Temporal lobe (tissue), 2 donors: ENCODE measurements around a stretch of chr9.

DNA sequence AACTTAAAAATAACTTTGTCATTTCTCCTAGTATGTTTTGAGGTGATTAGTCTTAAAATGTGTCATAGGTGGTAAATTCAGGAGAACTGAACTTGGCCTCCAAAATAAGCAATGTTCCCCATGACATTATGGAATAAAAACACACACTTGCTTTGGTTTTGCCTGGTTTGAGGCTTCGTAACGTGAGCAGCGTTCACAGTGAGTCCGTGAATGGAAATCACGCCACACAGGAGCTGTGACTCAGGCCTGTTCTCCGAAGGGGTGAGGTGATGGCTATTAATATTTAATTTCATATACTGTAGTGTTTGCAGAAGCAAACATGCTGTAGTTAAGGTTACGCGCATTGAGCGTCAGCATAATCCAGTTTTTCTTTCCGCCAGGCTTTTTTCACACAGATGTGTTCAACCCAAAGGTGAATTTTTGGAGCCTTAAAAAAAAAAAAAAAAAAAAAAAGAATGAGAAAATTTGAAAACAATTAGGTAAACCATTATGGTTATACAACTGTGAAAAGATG, 182.5 kb downstream of the AOPEP start:
- RAMPAGE, long total RNA, result no peak

DNA sequence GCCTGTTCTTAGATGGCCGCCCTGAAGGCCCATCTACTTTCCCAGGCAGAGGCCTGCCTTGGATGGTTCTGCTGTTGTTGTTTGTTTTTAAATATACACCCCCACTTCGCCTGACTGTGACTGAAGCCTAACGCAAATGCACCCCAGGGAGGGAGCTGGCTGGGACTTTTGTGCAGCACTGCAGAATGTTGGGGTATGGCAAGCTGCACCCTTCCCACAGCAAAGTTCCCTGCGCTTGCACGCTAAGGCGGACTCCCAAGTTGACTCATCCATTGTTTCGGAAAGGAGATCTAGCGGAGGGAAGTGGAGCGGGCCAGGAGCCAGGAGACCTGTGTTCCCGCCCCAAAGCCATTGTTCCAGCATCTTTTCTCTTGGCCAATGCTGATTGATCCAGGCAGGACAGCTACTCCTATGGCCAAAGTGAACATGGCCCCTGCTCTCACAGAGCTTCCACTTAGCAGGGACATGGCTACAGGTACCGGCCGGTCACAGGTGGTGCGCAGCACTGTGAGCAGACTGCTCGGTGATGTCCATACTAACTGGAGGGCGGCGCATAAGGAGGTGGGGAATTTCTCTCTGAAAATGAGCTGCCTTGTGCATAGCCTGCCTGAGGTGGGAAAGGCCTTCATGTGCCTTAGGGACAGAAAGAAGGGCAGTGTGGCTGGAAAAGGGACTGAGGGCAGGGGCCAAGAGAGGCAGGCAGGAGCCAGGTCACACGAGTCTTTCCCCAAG, 203.0 kb downstream of the AOPEP start:
- RAMPAGE, long total RNA, result no peak

DNA sequence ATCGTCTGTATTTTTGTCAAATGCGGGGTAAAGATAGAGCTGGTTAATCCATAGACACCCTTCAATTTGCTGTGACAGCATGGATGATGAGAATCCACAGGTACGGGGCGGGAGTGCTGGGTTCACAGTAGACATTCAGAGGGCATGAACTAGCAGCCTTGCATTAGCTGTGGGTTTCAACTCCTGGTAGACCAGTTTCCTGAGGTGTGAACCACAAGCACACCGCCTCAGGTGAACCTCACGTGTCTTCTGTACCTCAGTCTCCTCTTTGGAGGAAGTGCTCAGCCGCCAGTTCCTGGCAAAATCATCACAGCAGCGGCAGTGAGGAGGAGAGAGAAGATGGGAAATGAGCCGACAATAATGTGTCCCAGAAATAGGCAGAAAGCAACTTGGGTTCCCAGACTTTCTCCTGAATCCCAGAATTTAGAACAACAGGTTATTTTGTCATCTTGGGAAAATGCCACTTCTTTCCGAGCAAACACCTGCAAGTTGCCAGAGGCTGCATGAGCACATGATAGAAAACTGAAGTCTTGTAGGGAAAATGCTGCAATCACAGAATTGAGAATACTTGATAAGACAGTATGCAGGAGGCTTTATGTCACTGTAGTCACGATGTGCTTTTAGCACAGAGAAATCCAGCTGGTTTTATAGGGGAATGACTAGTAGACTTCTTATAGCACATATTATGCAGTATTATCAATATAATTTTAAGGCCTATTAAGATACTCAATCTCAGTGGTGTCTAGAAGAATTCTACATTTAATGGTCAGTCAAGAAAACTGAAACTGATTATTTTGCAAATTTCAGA, 258.5 kb downstream of the AOPEP start:
- RAMPAGE, long total RNA, result no peak

GRCh38 chr9:95009019-95009868, 282.7 kb downstream of the AOPEP start:
- RAMPAGE, long total RNA, result no peak

- RAMPAGE, long total RNA, result no peak
Observed at GRCh38 chr9:95018209-95019347, 292.1 kb downstream of the AOPEP start.

DNA sequence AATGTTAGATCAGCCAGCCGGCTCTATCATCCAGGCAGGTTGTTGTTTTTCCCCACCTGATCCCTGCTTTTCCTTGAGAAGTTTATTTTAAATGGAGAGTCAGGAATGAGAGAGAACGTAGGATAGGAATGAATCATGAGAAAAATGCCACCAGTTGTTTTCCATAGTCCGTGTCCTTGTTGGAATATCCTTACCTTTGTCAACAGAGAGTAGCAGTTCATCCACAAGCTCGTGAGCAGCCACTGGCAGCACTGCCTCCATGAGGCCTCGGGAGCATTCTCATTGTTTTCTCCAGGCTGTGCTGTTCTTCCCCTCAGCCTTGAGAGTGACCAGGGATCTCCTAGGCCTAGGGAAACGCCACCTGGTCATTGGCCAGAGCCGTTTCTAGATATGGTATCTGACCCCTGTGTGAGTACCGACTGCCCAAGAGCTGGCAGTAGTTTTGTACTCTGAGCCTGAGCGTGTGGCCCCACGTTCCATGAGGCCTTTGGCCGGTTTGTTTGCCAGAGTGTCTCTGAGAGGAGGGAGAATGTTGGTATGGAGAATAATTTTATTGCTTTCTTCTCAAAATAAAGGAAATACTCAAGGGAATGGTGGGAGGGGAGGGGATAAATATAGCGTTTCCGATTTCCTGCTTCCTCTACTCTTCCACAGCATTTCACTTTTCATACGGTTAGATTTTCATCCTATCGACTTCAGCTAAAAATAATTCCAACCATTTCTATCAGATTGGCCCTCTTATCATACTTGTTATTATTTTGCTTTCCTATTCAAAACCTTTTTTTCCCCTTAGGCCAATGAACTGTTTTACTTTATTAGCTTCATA, 293.2 kb downstream of the FANCC start:
- RAMPAGE, long total RNA, result no peak

DNA sequence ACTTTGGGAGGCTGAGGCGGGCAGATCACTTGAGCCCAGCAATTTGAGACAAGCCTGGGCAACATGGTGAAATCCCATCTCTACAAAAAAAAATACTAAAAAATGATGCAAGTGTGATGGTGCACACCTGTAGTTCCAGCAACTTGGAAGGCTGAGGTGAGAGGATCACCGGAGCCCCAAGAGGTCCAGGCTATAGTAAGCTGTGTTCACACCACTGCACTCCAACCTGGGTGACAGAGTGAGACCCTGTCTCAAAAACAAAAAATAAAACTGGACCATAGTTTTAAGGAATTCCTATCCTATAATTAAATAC, 278.2 kb downstream of the FANCC start:
- RAMPAGE, long total RNA, result no peak

DNA sequence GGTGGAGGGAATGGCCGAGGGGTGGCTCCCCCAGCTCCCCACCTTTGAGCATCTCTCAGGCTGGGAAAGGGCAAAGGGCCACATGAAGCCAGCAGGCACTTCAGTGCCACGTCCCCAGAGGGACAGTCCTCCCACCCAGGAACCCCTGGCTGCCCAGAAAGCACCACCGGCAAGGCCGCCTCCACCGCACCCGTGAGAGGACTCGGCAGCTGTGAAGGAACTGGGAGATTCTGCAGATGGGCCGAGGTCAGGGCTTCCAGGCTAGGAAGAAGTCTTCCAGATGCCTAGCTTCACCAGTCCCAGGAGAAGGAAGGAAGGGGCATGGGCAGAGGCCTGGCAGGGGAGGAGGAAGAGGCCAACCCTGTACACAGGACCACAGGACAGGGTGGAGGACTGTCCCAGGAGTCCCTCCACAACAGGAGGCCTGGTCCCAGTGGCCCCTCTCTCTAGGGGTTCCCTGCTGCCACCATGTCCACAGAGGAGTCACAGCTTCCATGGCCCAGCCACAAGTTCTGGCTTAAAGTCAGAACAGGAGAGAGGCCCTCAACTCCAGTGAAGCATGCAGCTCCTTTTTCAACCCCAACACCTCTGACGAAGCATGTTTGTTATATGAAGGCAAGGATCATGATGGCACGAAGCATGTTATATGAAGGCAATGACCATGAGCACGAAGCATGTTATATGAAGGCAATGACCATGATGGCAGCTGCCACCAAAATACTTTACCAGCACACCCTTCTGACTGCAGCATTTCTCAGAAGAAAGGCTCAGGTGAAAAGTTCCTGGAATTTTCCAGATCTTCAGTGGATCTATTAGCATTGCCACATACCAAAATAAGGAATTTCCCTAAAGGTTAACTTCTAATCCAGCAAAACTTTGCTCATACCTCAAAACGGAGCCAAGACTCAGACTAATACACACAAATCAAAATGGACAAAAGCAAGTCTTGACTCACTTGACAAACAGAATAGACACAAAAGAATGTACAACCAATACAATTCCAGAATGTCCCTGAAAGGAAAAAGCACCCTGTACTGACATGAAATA, 217.6 kb downstream of the FANCC start:
- RAMPAGE, long total RNA, result no peak

DNA sequence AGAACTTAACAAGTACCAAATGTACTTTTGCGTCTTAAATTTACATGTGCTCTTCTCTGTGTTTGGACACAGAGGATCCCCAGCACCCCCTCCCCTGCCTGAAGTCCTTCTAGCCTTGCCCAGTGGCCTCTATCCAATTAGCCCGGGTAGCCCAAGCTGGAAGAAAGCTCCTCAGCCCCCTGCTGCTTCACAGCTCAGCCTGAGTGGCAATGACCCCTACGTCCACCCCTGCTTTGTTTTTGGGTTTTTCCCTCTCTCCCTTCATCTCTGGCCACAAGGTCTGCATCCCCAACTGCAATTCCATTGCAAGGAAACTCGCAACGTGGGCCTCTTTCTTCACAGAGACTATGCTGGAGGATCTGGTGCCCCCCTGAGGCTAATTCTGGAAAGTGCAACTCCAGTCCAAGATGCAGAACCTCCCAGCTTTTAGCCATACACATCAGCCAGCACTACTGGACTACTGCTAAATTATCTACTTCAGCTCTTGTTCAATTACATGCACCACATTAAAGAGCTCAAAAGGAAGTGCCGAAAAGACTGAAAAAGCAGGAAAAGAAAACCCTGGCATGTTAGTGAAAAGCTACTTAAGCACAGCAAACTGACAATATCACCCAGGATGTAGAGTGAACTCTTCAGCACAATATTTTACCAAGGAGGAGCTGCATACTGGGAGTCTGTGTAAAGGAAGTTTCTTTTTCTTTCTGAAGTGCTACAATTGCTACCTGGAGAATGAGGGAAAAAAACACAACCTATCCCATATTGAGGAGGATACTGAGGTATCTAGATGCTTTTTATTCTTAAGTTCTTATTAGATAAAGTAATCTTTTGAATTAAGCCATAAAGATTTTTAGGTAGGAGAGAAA, 186.1 kb downstream of the FANCC start:
- RAMPAGE, long total RNA, result no peak

GRCh38 chr9:95349571-95350261, 32.2 kb upstream of the FANCC start:
- RAMPAGE, long total RNA, result no peak

DNA sequence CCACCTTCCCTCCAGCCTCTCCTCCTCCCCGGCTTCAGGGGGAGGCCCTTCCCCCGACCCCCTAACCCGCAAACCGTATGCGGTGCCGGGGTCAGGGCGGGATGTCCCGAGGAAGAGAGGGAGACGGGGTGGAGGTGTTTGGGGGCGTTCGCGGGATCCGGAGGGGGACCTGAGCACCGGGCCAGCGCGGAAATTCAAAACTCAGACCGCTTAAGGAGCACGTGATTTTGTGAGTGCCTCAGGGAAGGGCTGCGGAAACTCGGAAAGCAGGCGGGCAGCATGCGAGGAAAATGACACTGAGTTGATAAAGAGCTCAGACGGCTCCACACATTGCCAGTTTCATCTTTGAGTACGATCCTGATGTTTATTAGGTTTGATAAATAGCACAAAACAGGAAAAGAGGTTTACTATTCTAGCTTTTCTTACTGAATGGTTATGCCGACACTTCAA, 2.3 kb upstream of the PTCH1 start:
- RAMPAGE, long total RNA, result no peak

DNA sequence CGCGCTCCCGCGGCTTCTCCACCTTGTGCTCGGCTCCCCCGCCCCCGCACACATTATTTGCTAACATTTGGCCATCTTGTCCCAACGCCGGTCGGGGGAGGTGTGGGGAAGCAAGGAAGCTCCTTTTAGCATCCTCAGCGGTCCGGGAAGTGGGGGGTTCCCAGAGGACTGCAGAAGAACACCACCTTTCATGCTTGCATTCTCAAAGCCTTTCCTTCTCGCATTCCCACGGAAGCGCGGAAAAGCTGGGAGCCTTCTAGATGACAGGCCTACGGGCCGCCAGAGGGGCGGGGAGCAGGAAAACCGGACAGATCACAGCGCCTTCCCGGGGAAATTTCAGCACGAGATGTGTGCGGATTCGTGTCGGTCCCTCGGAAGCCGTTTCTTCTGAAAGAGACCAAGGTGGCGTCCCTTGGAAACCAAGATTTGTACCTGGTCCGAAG, 8.0 kb upstream of the PTCH1 start:
- RAMPAGE, long total RNA, result no peak

DNA sequence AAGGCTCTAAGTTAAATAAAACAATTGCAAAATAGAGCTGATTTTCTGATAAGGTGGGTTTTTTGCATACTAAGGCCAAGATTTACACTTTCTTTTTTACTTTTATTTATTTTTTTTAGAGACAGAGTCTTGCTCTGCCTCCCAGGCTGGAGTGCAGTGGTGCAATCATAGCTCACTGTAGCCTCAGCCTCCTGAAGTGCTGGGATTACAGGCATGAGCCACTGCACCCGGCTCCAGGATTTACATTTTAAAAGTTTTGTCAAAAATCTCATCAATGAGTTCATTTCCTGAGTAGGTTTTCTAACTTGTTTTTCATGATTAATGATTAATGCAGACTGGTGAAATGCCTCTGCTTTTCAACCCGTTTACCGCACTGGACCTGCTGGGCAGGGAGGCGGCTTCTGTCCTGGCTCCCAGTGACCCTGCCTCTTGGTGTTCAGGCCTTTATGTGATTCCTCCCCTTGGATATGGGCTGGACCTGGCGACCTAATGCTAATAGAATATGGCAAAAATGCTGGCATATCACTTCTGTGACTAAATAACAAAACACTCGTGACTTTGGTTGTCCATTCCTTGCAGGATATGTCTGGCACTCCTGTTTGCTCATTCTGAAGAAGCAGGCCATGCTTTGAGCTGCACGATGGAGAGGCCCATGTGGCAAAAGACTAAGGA, 79.8 kb upstream of the PTCH1 start:
- RAMPAGE, long total RNA, result no peak

DNA sequence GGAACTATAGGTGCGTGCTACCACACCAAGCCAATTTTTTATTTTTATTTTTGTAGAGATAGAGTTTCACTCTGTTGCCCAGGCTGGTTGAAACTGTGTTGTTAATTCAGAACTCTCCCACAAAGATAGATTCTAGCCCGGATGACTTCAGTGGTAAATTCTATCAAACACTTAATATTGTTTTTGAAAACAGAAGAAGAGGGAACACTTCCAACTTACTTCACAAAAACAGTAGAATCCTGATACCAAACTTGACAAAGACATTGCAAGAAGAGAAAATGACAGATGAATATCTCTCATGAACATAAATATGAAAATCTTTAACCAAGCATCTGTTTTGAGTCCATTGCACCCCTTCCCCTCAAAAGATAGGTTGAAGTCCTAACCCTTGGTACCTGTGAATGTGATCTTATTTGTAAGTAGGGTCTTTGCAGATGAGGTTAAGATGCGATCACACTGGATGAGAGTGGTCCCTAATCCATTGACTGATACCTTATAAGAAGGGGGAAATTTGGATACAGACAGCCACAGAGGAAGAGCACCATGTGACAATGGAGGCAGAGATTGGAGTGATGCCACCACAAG, 85.4 kb downstream of the ERCC6L2 start:
- RAMPAGE, long total RNA, result no peak

GRCh38 chr9:96120982-96121647, 180.9 kb downstream of the HSD17B3 start:
- RAMPAGE, long total RNA, result no peak

DNA sequence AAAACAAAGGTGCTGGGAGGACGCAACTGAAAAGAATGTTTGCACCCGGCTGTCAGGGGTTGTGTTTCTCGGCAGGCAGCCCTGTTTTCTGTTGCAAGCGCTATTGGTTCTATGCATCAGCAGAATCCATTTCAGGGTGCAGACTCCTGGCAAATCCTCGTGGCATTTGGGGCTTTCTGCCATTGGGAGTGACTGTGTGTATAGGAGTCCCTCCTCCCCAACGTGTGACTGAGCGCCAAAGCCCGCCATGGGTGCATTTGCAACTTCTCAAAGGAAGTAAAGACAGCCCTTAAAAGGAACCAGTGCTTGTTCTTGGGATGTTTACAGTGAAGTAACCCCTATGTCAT, 175.7 kb downstream of the HSD17B3 start:
- RAMPAGE, long total RNA, result no peak

GRCh38 chr9:96129186-96129494, 172.8 kb downstream of the HSD17B3 start:
- RAMPAGE, long total RNA, result no peak

DNA sequence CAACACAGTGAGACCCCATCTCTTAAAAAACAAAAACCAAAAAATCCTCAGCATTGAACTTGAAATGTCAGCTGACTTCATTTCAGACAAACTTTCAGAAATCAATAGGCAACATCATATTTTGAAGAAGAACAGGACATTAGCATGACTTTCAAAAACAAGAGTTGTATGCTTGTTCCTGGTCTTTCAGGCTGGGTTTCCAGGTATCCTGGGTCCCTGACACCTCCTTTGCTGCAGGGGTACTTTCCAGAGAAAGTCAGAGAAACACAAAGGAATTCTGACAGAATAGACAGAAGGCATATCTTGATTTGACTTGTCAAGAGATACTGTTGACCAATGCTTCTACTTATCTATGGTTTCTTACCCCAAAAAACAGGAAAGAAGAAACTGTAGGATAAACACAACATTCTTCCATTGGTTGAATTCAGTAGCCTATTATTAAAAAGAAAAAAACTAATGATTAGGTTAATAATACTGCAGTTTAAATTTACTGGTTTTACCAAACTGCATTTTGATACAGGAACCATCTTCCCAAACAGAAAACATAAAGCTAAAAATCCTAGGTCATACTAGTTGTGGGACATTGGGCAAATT, 34.5 kb upstream of the HSD17B3 start:
- RAMPAGE, long total RNA, result no peak

- RAMPAGE, long total RNA, result no peak
Observed at GRCh38 chr9:96342294-96342628, 40.3 kb upstream of the HSD17B3 start.

DNA sequence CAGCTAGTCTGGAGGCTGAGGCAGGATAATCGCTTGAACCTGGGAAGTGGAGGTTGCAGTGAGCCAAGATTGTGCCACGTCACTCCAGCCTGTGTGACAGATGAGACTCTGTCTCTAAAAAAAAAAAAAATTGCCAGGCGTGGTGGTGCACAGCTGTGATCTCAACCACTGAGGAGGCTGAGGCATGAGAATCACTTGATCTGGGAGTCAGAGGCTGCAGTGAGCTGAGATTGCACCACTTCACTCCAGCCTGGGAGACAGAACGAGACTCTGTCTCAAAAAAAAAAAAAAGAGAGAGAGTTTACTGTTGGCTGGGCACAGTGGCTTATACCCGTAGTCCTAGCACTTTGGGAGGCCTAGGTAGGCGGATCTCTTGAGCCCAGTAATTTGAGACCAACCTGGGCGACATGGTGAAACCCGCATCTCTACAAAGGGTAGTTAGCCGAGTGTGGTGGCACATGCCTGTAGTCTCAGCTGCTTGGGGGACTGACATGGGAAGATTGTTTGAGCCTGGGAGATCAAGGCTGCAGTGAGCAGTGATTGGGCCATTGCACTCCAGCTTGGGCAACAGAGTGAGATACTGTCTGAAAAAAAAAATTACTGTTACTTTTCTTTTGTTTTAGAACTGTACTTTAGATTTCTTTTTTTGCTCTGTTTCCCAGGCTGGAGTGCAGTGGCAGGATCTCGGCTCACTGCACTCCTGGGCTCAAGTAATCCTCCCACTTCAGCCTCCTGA, 12.5 kb downstream of the HABP4 start:
- RAMPAGE, long total RNA, result no peak